HepG2 (cell line): Measurements from ENCODE around the genes ALDH5A1, SLC17A3 and H3C1.

DNA sequence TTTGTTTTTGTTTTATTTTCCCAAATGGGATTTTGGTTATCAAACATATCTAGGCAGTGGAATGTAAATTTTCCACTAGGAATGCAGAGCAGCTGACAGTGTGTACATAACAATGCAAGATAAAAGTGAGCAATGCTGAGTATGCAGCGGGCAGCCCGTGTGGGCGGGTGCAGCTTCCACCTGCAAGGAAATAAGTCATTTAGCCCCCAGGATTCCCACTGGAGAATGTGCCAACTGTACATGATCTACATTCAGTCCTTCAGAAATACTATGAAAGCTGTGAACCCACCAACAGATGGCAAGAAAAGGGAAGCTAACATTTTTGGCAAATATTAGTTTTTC, 44.4 kb downstream of the DCDC2 start:
- RRBS, 2 experiments: no CpG with 5 or more reads among the region's 3 CpGs
CAGE:
- cytosol, long polyA minus RNA: no peak
- cytosol, long polyA plus RNA: no peak
- long polyA plus RNA: no peak
- nucleus, long polyA minus RNA: no peak
- nucleus, long polyA plus RNA: no peak

GRCh38 chr6:24399938-24401140, 2.4 kb upstream of the MRS2 start:
- RRBS, 2 experiments: no CpG with 5 or more reads among the region's 19 CpGs
CAGE:
- cytosol, long polyA minus RNA: no peak
- cytosol, long polyA plus RNA: no peak
- long polyA plus RNA: no peak
- nucleus, long polyA minus RNA: no peak
- nucleus, long polyA plus RNA: no peak

- RRBS, 2 experiments: 2 to 4% methylated on average over 30 of the region's 67 CpGs
CAGE:
- cytosol, long polyA minus RNA: start-site peak on the plus strand at chr6:24494851-24494866, 102 reads; start-site peak on the plus strand at chr6:24494961-24494969, 34 reads; start-site peak on the minus strand at chr6:24494987-24495107, 5 reads
- cytosol, long polyA plus RNA: start-site peak on the plus strand at chr6:24494834-24494863, 116 and 45 reads in 2 replicates
- long polyA plus RNA: start-site peak on the plus strand at chr6:24494798-24494992, 245 and 142 reads in 2 replicates
- nucleus, long polyA minus RNA: no peak
- nucleus, long polyA plus RNA: no peak
These were observed at the start of gene ALDH5A1 for GRCh38 chr6:24494625-24495190. TSS of gene ALDH5A1 (plus strand) at chr6:24494969.

DNA sequence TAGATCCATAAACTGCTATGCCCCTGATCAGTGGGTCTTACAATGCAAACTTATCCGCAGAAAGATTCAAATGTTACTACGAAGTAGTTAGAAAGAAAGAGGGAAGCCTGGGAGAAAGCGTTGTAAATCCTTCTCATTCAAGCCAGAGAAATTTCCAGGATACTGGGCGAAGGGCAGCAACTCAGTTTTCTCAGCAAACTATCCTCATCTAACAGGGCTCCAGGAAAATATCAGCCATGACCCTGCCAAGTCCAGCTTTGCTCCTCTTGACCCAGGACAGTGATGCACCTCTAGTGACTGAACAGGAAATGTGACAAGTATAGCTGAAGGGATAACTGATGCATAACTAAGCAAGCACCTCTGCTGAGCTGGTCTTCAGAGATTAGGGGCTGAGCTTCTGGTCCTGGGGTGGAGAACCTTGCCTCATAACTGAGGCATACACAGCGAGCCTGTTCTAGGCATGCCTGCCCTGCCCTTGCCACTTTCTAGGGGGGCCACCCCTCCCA, 22.7 kb downstream of the ALDH5A1 start:
- RRBS, 2 experiments: no CpG with 5 or more reads among the region's 5 CpGs
CAGE:
- cytosol, long polyA minus RNA: no peak
- cytosol, long polyA plus RNA: no peak
- long polyA plus RNA: no peak
- nucleus, long polyA minus RNA: no peak
- nucleus, long polyA plus RNA: no peak

GRCh38 chr6:24522515-24523165, 27.9 kb downstream of the ALDH5A1 start:
- RRBS, 2 experiments: no CpG with 5 or more reads among the region's 10 CpGs
CAGE:
- cytosol, long polyA minus RNA: no peak
- cytosol, long polyA plus RNA: no peak
- long polyA plus RNA: no peak
- nucleus, long polyA minus RNA: no peak
- nucleus, long polyA plus RNA: no peak

DNA sequence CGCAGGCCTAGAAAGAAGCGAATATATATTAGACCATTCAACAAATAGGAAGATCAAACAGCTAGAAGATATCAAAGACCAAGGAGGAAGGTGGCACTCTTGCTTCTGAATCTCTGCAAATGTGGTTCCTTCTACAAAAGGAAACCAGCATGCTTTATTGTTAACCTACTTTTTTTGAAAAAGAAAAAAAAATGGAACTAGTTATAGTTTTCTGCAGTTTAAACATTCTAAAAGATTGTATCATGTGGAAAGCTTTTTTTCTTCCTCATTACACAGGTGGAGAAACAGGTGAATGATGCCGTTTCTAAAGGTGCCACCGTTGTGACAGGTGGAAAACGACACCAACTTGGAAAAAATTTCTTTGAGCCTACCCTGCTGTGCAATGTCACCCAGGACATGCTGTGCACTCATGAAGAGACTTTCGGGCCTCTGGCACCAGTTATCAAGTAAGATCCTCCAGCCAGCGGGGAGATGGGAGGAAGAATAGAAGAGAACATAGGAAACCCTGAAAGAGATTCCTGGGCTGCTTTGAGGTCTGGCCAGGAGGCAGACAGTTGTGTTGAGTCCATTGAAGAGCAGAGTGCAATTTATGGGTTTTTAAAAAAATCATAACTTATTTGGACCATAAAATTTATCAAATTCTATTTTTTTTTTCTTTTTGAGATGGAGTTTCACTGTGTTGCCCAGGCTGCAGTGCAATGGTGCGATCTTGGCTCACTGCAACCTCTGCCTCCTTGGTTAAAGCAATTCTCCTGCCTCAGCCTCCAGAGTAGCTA, 33.1 kb downstream of the ALDH5A1 start:
- RRBS, 2 experiments: no CpG with 5 or more reads among the region's 8 CpGs
CAGE:
- cytosol, long polyA minus RNA: no peak
- cytosol, long polyA plus RNA: no peak
- long polyA plus RNA: no peak
- nucleus, long polyA minus RNA: start-site peak on the plus strand centred at position 290 of the sequence, 76 bp wide, 5 reads; start-site peak on the plus strand centred at position 526 of the sequence, 164 bp wide, 10 reads
- nucleus, long polyA plus RNA: no peak

- RRBS, 2 experiments: no CpG with 5 or more reads among the region's 6 CpGs
CAGE:
- cytosol, long polyA minus RNA: no peak
- cytosol, long polyA plus RNA: no peak
- long polyA plus RNA: no peak
- nucleus, long polyA minus RNA: no peak
- nucleus, long polyA plus RNA: no peak
These were observed 17.1 kb upstream of the GMNN start for GRCh38 chr6:24757696-24758054.

DNA sequence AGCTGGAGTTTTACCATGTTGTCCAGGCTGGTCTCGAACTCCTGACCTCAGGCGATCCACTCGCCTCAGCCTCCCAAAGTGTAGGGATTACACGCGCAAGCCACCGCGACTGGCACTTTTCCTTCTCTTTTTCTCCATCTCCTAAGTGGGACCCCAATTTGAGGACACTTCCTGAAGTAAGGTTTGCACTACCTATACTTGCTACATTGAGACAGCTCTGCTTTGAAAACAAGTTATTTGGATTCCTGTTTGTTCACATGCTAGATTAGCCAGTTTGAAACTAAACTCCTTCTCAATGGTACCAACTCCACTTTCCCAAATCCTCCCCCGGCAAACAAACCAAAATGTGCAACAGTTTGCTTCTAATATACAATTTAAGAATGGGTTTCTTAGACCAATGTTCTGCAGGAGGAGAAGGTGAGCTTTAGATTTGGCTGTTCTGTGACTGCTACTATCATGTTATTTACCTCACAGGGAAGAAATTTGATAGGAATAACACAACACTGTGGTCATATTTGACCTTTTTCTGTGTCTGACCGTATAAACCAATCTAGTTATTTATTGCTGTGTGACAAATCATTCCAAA, 33.3 kb downstream of the RIPOR2 start:
- RRBS, 2 experiments: no CpG with 5 or more reads among the region's 9 CpGs
CAGE:
- cytosol, long polyA minus RNA: no peak
- cytosol, long polyA plus RNA: no peak
- long polyA plus RNA: no peak
- nucleus, long polyA minus RNA: no peak
- nucleus, long polyA plus RNA: no peak

DNA sequence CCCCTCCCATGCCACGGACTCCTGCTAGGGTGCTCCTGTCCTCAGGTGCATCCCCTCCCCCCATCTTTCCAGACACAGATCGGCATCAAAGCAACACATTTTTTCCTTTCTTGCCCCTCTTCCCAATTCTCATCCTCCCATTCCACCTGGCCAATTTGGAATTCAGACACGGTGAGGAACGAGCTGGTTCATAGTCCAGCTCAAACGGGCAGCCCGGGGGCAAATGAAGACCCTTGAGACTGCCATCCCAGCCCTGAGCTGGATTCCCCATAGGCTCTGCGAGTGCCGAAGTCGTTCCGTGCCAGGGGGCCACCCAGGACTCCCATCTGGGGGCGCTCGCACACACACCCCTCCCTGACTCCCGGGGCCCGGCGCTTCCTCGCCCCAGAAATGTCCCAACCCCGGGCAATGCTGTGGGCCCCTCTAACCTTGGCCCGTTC, 25.6 kb downstream of the RIPOR2 start:
- RRBS, 2 experiments: no CpG with 5 or more reads among the region's 18 CpGs
CAGE:
- cytosol, long polyA minus RNA: no peak
- cytosol, long polyA plus RNA: no peak
- long polyA plus RNA: no peak
- nucleus, long polyA minus RNA: no peak
- nucleus, long polyA plus RNA: no peak

- RRBS, 2 experiments: no CpG with 5 or more reads among the region's 4 CpGs
CAGE:
- cytosol, long polyA minus RNA: no peak
- cytosol, long polyA plus RNA: no peak
- long polyA plus RNA: no peak
- nucleus, long polyA minus RNA: no peak
- nucleus, long polyA plus RNA: no peak
These were observed 70.7 kb upstream of the RIPOR2 start for GRCh38 chr6:25006223-25007150.

GRCh38 chr6:25007151-25007567, 71.4 kb upstream of the RIPOR2 start:
- RRBS, 2 experiments: no CpG with 5 or more reads among the region's 3 CpGs
CAGE:
- cytosol, long polyA minus RNA: no peak
- cytosol, long polyA plus RNA: no peak
- long polyA plus RNA: no peak
- nucleus, long polyA minus RNA: no peak
- nucleus, long polyA plus RNA: no peak

DNA sequence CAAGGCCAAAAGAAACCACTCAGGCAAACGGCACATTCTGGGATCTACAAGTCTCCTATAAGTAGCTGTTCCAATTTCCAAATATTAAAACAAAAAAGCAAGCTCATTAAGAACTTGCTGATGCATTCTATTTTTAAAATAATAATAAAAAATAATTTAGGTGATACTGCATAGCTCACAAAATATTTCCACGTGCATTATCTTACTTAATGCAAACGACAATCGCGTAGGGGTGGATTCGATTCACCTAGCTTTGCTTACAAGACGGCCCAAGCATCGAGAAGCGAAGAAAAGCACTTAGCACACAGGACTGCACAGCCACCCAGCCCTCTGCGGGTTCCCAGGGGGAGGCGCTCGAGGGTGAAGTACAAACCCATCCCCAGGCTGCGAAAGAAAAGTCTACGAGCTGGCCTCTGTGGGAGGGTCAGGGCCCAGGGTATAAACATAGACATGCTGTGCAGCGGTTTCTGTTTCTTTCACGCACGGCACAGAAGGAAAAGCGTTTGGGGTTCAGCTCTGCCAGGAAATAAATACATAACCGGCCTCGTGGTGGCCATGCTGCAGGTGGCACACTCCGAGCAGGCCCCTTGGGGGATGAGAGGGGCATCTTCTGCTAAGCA, 91.4 kb upstream of the RIPOR2 start:
- RRBS, 2 experiments: no CpG with 5 or more reads among the region's 21 CpGs
CAGE:
- cytosol, long polyA minus RNA: no peak
- cytosol, long polyA plus RNA: no peak
- long polyA plus RNA: no peak
- nucleus, long polyA minus RNA: no peak
- nucleus, long polyA plus RNA: no peak

- RRBS, 2 experiments: no CpG with 5 or more reads among the region's 6 CpGs
CAGE:
- cytosol, long polyA minus RNA: no peak
- cytosol, long polyA plus RNA: no peak
- long polyA plus RNA: no peak
- nucleus, long polyA minus RNA: no peak
- nucleus, long polyA plus RNA: no peak
These were observed 103.3 kb upstream of the RIPOR2 start for GRCh38 chr6:25038973-25039551.

DNA sequence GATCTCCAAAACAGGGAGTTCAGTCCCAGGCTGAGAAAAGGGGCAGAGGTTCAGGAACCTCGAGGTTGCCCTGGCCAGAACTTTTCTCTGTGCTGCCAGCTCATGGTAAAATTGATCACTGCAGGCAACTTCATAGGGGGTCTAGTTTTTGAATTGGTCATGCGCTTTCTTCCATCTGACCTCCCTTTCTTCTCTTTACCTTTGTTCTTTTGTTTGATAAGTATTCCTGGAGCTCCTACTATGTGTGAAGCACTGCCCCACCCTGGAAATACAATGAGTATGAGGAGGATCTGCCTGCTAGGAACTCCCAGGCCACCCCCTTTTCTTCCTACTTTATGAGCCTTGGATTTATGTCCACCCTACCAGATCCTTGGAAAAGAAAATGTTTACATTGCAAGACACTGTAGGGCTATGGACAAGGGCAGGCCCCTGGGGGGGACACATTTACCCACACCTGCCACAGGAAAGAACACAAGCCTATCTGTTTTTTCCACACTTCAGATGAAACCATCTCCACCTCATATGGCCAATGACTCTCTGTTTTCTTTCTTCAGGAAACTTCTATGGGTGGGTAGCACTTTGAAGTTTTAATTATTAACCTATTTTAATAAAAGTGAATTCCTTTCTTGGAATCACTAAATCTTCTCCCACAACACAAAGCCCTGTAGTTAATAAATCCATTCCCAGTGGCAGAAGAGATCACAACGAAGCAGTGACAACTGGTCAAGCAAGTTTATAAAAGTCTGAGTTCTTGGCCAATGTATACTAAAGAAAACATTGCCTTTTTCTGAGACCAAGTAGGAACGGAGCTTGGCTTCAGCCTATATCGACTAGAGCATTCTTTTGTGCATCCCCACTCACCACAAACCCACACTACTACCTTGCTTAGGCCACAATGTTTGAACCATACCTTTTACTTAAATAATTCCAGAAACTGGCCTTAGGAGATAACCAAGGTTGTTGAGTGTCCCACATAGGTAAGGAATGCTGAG, 125.2 kb upstream of the CARMIL1 start:
- RRBS, 2 experiments: no CpG with 5 or more reads among the region's 5 CpGs
CAGE:
- cytosol, long polyA minus RNA: no peak
- cytosol, long polyA plus RNA: no peak
- long polyA plus RNA: no peak
- nucleus, long polyA minus RNA: no peak
- nucleus, long polyA plus RNA: no peak

DNA sequence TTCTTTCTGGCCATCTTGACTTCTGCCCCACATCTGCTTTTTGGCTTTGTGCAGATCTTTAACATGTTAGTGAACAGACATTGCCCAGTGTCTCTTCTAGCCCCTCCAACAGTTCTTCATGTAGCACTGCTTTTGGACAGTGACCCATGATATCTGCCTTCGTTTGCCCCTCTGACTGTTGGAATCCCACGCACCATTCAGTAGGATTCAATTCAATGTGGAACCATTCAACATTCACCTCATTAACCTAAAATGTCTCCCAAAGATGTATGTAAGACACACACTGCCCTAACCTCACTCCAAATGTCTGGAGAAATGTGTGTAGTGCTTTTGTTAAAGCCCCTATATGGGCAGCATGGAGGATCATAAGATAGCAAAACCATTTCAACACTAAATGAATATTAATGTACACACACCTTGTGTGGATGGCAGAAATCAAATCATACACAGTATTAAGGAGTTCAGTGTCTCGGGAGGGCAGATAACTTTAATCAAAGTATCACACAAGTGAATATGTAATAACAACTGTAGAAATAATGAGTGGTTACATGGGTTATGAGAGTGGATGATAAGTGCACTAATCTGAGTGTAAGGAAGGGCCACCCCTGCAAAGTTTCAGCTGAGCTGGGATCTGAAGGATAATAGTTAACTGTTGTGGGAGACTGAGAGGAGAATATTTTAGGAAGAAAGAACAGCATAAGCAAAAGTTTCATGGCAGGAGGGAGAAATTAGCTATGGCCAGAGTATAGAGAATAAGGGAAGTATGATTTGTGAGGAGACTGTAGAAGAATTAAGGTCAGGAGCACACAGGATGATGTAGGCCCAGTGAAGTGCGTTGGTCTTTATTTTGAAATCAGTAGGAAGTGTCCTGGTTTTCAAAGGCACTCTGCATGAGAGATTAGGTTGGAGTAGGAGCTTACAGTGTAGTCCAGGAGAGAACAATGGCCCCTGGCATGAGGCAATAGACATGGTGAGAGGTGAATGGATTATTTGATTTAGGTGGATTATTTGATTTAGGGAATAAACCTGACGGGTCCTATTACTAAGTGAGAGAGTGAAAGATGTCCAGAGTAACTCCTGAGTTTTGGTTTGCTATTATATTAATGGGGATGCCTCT, 25.6 kb downstream of the SLC17A4 start:
- RRBS, 2 experiments: no CpG with 5 or more reads among the region's 5 CpGs
CAGE:
- cytosol, long polyA minus RNA: no peak
- cytosol, long polyA plus RNA: no peak
- long polyA plus RNA: no peak
- nucleus, long polyA minus RNA: no peak
- nucleus, long polyA plus RNA: no peak

DNA sequence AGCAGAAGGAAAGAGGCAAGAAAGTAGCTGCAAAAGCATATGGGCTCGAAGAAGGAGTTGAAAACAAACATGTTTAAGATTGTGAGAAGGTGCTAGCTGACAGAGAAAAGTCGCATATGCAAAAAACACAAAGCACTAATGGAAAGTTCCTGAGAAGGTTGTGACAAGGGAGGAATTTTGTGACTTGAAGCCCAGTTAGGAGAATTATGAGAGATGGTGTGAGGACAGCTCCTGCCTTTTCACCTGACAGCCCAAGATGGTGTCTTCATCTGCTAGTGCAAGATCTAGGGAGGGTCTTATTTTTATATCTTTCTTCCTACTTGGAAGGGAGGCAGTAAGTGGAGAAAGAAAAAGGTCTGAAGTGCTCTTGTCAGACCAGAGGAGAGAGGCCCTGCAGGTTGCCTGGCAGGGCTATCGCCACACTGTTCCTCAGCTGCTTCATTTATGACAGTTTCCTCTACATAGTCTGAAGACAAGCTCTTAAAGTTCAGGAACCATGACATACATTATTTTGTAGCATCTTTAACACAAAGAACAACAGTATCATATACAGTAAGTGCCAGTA, 27.4 kb downstream of the SLC17A4 start:
- RRBS, 2 experiments: no CpG with 5 or more reads among the region's 3 CpGs
CAGE:
- cytosol, long polyA minus RNA: no peak
- cytosol, long polyA plus RNA: no peak
- long polyA plus RNA: no peak
- nucleus, long polyA minus RNA: no peak
- nucleus, long polyA plus RNA: no peak

DNA sequence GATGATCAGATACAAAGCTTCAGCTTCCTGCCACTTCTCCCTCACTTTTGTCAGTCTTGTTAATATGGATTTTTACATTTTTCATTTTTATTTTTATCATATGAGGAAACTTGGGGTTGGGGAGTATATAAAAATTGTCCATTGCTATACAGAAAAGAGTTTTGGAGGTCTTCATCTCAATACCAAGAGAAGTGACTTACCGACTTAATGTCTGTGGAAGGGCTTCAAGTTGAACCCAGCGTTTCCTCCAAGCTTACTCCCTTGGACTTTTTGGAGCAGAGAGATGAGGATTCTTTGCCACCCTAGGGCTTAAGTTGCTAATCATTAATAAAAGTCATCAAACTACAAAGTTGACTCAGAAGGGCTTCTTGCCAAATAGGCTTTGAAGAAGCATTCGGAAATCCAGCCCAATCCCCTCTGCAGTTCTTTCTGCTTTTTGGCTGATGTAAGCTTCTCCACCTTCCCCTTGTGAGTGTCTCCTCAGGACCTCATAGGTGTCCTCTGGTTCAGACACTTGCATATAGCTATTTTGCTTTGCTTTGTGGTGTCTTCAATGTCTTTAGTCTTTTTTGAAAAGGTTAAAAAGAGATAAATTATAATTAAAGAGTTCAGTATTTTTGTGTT, at the start of gene SLC17A3:
Gene SLC17A3, minus strand, starts transcription at position 277 of the 624 bp plus-strand sequence.
- RRBS, 2 experiments: no CpG with 5 or more reads among the region's 3 CpGs
CAGE:
- cytosol, long polyA minus RNA: no peak
- cytosol, long polyA plus RNA: no peak
- long polyA plus RNA: no peak
- nucleus, long polyA minus RNA: no peak
- nucleus, long polyA plus RNA: no peak

GRCh38 chr6:25931070-25931681, 685 bp upstream of the SLC17A2 start:
- RRBS, 2 experiments: no CpG with 5 or more reads among the region's 4 CpGs
CAGE:
- cytosol, long polyA minus RNA: no peak
- cytosol, long polyA plus RNA: no peak
- long polyA plus RNA: no peak
- nucleus, long polyA minus RNA: no peak
- nucleus, long polyA plus RNA: no peak

GRCh38 chr6:26019785-26020070, 523 bp upstream of the H3C1 start:
- RRBS, 2 experiments: no CpG with 5 or more reads among the region's 4 CpGs
CAGE:
- cytosol, long polyA minus RNA: no peak
- cytosol, long polyA plus RNA: no peak
- long polyA plus RNA: no peak
- nucleus, long polyA minus RNA: no peak
- nucleus, long polyA plus RNA: no peak

GRCh38 chr6:26020071-26021033, at the start of gene H3C1:
TSS of gene H3C1 (plus strand) at chr6:26020451.
- RRBS, 2 experiments: no CpG with 5 or more reads among the region's 50 CpGs
CAGE:
- cytosol, long polyA minus RNA: no peak
- cytosol, long polyA plus RNA: no peak
- long polyA plus RNA: no peak
- nucleus, long polyA minus RNA: no peak
- nucleus, long polyA plus RNA: no peak